Hair follicular keratinocyte (primary cell): ENCODE measurements around the genes FBXO3, CAPRIN1 and ABTB2.

DNA sequence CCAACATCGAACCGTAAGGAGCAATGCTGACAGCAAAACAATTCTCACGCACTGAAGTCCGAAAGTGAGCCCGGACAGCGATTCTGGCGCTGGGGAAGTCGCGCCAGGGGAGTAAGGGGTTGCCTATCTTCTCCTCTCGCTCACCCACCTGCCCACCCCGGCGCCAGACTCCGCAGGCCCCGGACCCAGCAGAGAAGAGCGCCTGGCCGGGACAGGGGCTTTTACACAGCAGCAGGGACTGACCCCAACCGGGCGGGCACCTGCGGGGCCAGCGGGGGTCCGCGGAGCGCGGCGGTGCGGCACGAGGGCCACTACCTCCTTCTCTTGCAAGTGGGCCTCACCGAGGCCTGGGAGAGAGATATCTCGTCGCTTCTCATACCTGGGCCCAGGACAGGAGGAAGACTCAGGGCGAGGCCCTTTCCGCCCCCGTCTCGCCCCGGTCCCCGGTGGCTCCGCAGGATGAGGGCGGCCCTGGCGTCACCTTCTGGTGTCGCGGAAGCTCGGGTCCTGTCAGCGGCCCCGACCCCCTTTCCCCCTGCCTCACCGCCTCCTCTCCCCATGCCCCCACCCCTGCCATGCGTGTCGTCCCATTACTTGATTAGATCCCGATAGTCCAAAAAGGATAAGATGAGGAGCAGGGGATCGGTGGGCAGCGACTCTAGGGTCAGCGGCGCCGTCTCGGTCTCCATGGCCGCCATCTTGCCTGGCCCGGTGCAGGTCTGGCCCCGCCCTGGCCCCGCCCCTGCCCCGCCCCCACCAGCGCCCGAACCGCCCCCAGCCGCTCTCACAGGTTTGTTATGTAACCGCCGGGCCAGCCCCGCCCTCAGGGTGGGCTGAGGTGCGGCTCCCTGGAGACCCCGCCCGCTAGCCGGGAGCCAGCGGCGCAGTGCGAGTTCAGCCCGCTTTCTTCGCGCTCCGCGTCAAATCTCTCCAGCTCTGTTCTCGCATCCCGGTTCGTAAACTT, at the start of gene FBXO3:
TSS of gene FBXO3 (minus strand) at position 721 of the 964 bp plus-strand sequence.
- RAMPAGE, long total RNA = start-site peak on the minus strand centred at position 707 of the sequence, 8 bp wide, 75 and 131 reads in 2 replicates

DNA sequence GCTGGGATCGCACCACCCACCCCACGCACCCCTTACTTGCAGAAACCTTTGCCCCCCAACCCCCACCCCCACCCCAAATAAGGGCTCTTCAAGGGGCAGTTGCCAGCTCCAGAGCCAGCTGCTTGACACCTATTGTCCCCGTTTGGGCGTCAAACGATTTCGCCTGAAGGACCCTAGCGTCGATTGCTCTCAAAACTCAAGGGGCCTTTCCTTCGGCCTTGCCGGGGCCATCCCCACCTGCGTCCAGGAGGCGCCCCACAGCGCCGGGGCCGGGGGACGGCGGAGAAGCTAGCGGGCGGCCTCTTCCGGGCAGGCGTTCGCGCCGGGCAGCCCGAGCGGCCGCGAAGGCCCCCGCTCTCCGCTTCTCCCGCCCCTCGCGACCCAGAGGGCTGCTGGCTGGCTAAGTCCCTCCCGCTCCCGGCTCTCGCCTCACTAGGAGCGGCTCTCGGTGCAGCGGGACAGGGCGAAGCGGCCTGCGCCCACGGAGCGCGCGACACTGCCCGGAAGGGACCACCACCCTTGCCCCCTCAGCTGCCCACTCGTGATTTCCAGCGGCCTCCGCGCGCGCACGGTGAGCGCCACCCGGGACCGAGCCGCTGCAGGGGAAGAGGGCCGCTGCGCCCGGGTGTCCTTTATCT, at the start of gene CAPRIN1:
TSS of gene CAPRIN1 (plus strand) at position 431 of the 638 bp plus-strand sequence.
- RAMPAGE, long total RNA = no peak

DNA sequence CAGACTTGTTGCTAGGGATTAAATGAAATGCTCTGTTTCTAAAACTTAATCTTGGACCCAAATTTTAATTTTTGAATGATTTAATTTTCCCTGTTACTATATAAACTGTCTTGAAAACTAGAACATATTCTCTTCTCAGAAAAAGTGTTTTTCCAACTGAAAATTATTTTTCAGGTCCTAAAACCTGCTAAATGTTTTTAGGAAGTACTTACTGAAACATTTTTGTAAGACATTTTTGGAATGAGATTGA, 7.6 kb upstream of the NAT10 start:
- RAMPAGE, long total RNA = no peak

GRCh38 chr11:34141539-34142099, 36.2 kb downstream of the NAT10 start:
- RAMPAGE, long total RNA = no peak

DNA sequence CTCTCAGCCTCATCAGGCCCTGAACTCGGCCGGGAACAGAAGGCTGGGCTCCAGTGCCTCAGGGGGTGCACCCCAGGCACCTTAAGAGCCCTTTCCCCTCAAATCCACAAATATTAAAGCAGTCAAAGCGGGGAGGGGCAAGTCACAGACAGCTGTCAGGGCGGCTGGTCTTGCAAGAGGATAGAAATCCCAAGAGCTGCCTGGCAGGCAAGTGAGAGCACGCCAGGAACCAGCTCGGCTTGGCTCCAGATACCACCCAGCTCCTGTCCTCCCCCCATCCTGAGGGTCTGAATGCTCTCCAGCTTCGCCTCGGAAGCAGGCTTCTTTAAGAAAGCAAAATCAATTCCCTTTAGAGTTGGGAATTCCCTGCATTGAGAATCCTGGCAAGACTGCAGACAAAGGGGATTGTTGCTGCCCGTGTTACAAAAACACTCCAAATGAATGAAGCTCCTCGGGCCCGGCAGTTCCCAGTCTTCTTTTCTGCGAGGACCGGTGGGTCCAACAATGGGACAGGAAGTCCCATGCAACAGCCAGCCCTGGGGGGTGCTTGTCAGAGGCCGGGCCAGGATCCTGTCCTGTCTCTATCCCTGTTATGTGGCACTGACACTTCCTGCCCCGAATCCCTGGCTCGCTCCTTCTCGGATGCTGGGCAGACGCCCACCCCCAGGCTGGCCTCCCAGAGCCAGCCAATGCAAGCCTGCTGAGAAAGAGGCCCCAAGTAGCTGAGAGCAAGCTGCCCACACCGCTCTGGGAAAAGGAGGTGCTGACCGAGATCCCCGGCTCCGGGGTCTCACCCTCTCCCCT, 80.9 kb downstream of the NAT10 start:
- RAMPAGE, long total RNA = no peak

DNA sequence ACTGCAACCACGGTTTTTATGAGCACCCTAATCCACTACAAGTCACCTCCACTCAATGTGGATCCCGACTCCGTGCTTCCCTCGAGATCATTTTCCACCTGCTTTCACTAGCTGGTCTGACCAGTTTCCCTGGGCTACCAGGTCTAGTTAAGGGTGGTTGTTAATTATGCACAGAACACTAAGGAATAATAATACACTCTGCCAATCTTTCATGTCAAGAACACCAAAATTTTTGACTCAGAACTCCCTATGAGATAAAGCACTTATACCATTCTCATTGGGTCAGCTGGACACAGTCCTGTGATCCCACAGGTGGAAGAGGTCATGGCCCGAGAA, 82.3 kb downstream of the ABTB2 start:
- RAMPAGE, long total RNA = no peak

- RAMPAGE, long total RNA = no peak
These were observed at the start of gene ABTB2 for GRCh38 chr11:34357558-34358124. Gene ABTB2 (minus strand): TSS chr11:34358010.

- RAMPAGE, long total RNA = no peak
These were observed 19.1 kb downstream of the CAT start for GRCh38 chr11:34457704-34458364.

GRCh38 chr11:34622826-34624023, 2.3 kb downstream of the EHF start:
- RAMPAGE, long total RNA = no peak

GRCh38 chr11:34630612-34630974, 9.7 kb downstream of the EHF start:
- RAMPAGE, long total RNA = no peak

GRCh38 chr11:34632155-34632973, 11.5 kb downstream of the EHF start:
- RAMPAGE, long total RNA = no peak

DNA sequence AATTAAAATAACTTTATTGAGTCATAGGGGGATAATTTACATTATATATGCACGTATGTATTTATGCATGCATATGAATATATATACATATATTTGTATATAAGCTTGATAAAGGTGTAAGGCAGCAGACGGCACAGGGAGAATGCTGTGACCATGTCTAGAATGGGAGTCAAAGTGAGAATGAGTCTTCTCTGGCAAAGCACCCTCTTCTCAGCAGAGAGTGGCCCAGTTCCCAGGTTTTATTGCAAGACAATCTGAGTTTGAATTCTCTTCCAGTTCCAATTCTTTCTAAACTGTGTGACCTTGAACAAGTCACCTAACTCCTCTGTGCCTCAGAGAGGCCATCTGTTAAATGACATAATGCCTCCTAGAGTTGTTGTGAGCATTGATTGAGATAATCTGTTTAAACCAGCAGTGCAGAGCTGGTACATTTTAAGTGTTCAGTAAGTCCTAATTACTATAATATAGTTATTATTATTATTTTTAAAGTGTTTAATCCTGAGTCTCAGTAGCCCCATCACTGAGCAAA, 13.8 kb downstream of the EHF start:
- RAMPAGE, long total RNA = no peak

DNA sequence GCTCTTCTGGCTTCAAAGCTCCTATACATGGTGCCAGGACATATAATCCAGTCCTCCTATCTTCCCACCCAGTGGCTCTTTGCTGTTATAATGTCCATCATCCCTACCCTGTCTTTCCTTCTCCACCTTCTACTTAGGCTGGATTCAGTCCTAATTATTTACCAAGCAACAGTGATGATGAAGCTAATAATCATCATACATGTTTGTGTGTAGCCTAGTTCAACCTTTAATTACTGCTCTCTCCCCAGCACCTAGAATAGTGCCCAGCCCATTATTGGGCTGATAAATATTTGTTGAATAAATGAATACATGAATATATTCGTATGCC, 20.1 kb downstream of the EHF start:
- RAMPAGE, long total RNA = no peak

- RAMPAGE, long total RNA = no peak
These were observed 140.7 kb downstream of the APIP start for GRCh38 chr11:34775399-34775870.

DNA sequence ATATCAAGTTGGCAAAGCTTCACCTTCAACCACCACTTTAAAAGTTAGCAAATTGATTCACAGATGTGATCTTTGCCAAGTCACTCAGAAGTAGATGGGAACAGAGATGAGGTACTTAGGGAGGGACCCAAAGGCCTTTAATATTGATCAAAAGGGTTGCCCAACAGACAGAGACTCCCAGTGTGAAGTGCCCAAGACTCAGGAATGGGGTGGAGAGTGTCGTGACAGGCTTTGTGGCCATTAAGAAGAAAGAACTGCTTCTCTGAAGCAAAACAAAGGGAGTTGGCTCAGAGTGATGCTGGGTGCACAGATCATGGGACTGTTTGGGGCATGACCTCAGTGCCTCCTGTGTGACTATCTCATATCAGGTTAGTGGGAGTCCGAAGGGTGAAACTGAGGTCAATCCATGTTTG, 132.3 kb downstream of the APIP start:
- RAMPAGE, long total RNA = no peak

- RAMPAGE, long total RNA = no peak
These were observed 91.7 kb downstream of the APIP start for GRCh38 chr11:34824543-34824877.

GRCh38 chr11:35012637-35013165, 96.3 kb downstream of the PDHX start:
- RAMPAGE, long total RNA = no peak

DNA sequence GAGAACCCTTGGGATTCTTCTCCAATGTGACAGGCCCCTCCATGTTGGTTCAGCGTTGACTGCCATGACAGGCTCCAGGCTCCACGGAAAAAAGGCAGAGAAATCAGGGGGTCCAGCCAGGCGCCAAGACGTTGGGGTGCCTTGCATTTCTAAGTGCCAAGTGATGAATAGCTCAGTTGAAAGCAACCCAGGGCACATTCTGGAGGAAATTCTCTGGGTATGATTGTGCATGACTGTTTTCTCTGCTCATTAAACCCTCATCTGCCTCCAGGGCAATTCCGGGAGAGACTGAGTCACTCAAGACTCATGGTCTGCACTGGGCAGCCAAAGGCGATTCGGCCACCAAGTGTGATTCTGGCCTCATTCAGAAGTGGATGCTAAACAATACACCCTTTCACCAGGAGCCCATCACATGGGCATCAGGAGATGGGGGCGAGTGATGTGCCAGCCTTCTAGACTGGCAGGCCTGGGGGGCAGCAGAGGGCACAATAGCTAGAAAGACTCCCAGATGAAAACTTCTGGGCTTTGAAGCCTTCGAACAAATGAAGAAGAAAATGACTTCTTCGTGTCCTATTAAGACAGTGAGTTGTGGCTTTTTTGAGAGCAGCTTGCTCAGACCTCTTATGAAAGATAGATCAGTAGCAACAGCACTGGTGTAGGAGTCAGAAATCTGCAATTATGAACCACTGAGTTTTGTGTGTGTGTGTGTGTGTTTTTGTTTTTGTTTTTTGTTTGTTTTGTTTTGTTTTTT, 27.8 kb downstream of the CD44 start:
- RAMPAGE, long total RNA = no peak

DNA sequence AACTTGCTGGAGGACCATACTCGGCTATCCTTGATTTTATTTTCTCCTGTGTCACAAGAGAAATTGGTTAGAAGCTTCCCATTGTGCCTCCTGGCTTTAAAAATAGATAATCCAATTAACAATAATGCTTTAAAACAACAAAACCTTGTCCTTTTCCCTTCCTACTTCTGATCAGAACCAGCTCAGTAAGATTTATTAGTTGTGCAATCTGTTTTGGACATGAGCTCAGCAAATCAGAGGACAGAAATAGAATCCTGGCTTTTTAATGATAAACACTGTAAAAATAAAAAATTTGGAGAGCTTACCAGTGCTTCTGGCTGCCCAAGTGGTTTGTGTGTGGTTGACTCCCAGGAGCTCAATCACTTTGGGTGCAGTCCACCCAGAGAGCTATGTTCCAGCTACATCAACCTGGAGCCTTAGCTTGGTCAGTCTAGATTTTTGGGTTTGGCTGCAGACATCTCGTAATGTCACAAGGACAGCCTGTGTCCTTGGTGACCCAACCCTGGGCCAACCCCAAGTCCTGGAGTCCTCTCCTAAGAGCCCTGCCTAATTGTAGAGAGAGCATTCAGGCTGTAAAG, 28.4 kb downstream of the CD44 start:
- RAMPAGE, long total RNA = no peak

DNA sequence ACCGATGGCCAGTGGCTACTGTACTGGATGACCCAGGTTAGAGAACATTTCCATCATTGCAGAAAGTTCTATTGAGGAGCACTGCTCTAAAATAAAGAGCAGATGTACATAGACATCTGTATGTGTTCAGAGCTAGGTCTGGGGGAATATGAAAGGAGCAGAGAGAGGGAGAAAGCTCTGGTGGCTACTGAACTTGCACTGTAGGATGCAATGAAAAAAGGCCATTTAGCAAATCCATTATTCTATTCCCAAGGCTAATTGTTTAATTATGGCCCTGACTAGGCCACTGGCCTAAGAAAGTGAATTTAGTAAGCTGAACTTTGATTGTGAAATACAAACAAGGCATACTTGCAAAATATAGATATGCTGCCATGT, 38.9 kb downstream of the CD44 start:
- RAMPAGE, long total RNA = no peak